Bronchial lymph node (tissue), 1 donor: Measurements from ENCODE around the genes ACO1, NFX1 and UBE2R2.

DNA sequence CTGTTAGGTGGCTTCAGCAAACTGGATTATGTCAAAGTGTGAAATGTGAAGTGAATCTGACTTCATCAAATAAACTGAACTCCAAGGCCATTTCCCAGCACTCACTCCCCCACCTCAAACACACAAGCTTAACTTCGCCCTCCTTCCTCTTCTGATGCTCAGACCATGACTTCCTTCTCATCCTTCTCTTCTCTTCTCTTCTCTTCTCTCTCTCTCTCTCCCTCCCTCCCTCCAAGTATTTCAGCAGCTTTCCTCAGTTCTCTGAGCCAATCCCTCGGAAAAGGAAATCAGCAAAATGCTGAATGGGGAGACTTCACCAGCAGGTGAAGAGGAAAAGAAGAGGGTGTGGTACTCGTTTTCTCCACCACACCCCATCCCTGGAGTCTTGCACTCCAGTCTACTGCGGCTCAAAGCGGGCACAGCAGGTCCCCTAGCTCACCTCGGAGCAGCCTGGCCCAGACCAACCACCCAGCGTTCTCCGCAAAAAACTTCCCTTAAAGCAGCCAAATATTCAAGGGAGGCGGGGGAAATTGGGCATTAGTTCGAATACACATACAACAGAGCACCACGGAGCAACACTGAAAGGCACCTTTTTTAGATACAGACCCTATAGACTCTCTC is 1.9 kb downstream of the LINGO2 start:
- PRO-cap = no peak

GRCh38 chr9:29212010-29212572 is 1.3 kb downstream of the LINGO2 start:
- PRO-cap = no peak

- PRO-cap = unidirectional peak, plus-strand start at chr9:32384230; bidirectional peak, plus-strand start at chr9:32384651, minus-strand start at chr9:32384526
Measured at GRCh38 chr9:32383784-32384779, at the start of gene ACO1. Gene ACO1 (plus strand): TSS chr9:32384643.

DNA sequence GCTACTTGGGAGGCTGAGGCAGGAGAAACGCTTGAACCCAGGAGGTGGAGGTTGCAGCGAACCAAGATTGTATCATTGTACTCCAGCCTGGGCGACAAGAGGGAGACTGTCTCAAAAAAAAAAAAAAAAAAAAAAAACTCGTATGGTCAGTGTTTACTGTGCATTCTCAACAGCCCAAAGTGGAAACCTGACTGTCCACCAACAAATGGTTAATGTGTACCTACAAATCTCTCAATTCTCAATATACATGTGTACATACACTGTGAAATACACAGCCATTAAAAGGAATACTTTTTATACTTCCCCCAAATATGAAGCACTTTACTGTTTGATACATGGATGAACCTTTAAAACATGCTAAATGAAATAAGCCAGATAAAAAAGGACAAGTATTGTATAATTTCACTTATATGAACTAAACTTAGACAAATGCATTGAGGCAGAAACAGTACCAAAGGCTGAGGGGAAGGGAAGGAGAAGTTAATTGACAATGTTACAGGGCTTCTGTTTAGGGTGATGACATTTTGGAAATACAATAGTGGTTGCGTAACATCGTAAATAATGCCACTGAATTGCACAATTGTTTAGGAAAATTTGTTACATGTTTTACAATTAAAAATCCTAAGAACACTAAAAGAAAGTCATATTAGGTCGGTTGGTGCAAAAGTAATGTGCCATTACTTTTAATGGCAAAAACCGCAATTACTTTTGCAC is 16.6 kb downstream of the DNAJA1 start:
- PRO-cap = no peak

GRCh38 chr9:33108990-33110020 is 32.8 kb upstream of the SMU1 start:
- PRO-cap = no peak

DNA sequence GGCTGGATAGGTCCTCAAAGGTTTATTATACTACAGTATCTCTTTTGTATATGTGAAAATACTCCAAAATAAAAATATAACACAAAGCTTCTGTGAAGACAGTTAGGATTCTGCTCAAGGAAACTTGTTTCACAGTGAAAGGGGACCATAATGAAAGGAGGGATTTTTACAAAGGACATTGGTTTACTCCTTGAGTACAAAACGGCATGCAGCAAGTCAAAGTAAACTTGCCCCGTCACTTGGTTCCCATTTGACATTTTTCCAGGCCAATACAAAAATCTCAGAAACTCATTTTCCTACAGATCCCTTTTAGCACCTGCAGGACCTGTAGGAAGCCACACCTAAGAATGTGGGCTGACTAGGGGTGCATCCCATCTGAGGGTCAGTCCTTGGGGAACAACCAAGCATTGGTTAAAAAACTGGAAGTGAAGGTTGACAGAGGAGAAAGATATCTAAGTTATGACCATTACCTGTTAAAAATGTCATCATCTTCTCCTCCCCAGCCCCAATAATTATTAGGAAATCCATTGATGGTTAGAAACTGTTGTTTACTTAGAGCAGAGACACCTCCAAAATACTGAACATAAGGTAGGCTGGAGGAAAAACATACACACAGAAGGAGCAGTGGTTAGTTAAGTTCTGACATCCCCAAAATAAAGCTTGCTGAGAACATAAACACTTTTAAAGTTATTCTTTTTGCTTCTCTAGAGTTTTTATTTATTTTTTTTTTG is 39.2 kb upstream of the SMU1 start:
- PRO-cap = no peak

GRCh38 chr9:33127945-33128919 is 38.9 kb downstream of the B4GALT1 start:
- PRO-cap = no peak

- PRO-cap = no peak
Measured at GRCh38 chr9:33129354-33130213, 37.6 kb downstream of the B4GALT1 start.

- PRO-cap = bidirectional peak, plus-strand start at chr9:33138186, minus-strand start at chr9:33138074
Measured at GRCh38 chr9:33137911-33139061, 28.9 kb downstream of the B4GALT1 start.

GRCh38 chr9:33233667-33234506 is 6.1 kb upstream of the SPINK4 start:
- PRO-cap = no peak

DNA sequence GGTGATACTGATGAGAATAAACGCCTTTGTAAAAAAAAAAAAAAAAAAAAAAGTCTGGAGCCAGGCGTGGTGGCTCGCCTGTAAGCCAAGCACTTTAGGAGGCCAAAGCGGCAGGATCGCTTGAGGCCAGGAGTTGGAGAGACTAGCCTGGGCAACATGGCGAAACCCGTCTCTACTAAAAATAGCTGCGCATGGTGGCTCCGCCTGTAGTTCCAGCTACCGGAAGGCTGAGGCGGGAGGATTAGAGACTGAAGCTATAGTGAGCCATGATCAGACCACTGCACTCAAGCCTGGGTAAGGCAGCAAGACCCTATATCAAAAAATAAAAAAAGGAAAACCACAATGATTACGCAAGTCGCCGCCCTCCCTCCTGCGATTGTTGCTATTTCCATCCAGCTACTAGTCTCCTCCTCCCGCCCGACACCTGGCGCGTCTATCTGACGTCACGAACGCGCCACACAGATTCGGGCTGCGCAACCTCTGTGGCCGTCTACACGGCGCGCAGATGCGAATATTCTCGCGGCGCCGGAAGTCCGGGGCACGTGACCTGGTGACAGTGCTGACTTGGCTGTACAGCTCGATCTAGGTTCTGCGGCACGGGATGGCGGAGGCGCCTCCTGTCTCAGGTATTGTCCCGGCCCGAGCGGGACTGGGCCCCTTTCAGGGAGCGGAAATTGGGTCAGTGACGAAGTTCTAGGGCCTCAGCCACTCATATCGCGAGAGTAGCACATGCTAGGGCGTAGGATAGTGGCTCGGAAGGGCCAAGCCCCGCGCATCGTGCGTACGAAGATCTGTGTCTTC is at the start of gene NFX1:
Gene NFX1, plus strand, starts transcription at position 545 of the 801 bp plus-strand sequence.
- PRO-cap = bidirectional peak, plus-strand start at position 461 of the sequence, minus-strand start at position 378 of the sequence; bidirectional peak, plus-strand start at position 585 of the sequence, minus-strand start at position 631 of the sequence

DNA sequence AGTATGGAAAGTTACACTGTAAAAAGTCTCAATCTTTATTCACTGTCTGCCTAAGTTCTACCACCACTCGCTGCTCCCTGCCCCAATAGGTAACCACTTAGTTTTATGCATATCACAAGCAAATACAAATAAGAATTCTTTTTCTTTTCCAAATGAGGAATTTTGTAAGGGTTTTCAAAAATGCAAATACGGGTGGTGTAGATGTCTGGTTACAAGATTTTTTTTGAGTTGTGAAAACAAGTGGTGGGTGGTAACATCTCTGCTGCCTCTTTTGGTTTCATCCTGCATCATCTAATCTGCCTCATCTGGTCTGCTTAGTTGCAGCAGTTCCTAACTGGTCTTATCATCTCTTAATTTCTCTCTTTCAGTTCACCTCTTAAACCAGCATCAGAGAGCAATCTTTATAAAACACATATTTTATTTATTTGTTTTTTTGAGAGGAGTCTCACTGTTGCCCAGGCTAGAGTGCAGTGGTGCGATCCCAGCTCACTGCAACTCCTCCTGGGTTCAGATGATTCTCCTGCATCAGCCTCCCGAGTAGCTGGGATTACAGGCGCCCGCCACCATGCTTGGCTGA is 5.3 kb downstream of the NFX1 start:
- PRO-cap = bidirectional peak, plus-strand start at position 231 of the sequence, minus-strand start at position 79 of the sequence

DNA sequence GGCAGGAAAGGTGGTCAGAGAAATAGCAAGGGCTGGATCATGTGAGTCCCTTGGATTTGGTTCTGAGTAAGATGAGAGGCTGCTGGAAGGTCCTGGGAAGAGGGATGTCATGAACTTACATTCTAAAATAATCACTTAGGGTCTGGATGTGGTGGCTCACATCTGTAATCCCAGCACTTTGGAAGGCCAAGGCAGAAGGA is 7.9 kb downstream of the NFX1 start:
- PRO-cap = no peak

DNA sequence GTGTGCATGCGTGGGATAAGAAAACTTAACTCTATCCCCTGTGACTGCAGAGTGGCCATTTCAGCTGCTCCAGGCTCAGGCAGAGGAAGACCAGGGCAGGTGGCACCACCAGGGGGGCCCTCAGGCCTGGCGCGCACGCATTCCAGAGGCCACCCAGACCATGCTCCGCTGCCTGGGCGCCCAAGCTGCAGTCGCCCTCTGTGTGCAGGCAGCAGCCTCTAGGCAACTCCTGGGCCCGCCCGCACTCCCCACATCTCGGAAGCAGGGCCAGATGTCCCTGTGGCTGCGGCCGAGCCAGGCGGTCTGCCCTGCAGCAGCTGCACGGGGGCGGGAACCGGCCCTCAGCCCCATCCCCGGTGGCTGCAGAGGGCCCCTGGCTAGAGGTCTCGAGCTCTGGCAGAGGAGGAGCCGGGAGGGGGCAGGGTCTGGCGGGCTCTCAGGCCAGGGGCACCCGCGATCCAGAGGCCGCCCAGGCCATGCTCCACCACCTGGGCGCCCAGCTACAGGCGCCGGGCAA is 626 bp upstream of the ANKRD18B start:
- PRO-cap = no peak

GRCh38 chr9:33816820-33817514 is at the start of gene UBE2R2:
Gene UBE2R2 (plus strand): TSS chr9:33817160.
- PRO-cap = bidirectional peak, plus-strand start at chr9:33817173, minus-strand start at chr9:33816877; bidirectional peak, plus-strand start at chr9:33817460, minus-strand start at chr9:33817393

GRCh38 chr9:33818153-33819203 is 1.5 kb downstream of the UBE2R2 start:
- PRO-cap = bidirectional peak, plus-strand start at chr9:33818194, minus-strand start at chr9:33817999; unidirectional peak, minus-strand start at chr9:33818314

- PRO-cap = no peak
Measured at GRCh38 chr9:33830796-33831429, 14.0 kb downstream of the UBE2R2 start.

- PRO-cap = no peak
Measured at GRCh38 chr9:33836927-33837552, 20.1 kb downstream of the UBE2R2 start.

GRCh38 chr9:34045892-34046449 is 2.7 kb downstream of the UBAP2 start:
- PRO-cap = no peak

GRCh38 chr9:34251515-34252205 is 72.8 kb downstream of the UBAP1 start:
- PRO-cap = no peak